WTC11 (cell line): ENCODE measurements around a stretch of chr1.

- PRO-cap, result no peak
Observed at GRCh38 chr1:230113815-230114657, 47.0 kb downstream of the GALNT2 start.

- PRO-cap, result no peak
Observed at GRCh38 chr1:230122698-230123790, 56.0 kb downstream of the GALNT2 start.

GRCh38 chr1:230144024-230144502 lies 77.0 kb downstream of the GALNT2 start:
- PRO-cap, result no peak

- PRO-cap, result no peak
Observed at GRCh38 chr1:230702662-230703589, 11.0 kb downstream of the AGT start.

GRCh38 chr1:230727041-230727639 lies 13.2 kb upstream of the AGT start:
- PRO-cap, result no peak

GRCh38 chr1:230849329-230850282 lies 18.7 kb downstream of the C1orf198 start:
- PRO-cap, result no peak

DNA sequence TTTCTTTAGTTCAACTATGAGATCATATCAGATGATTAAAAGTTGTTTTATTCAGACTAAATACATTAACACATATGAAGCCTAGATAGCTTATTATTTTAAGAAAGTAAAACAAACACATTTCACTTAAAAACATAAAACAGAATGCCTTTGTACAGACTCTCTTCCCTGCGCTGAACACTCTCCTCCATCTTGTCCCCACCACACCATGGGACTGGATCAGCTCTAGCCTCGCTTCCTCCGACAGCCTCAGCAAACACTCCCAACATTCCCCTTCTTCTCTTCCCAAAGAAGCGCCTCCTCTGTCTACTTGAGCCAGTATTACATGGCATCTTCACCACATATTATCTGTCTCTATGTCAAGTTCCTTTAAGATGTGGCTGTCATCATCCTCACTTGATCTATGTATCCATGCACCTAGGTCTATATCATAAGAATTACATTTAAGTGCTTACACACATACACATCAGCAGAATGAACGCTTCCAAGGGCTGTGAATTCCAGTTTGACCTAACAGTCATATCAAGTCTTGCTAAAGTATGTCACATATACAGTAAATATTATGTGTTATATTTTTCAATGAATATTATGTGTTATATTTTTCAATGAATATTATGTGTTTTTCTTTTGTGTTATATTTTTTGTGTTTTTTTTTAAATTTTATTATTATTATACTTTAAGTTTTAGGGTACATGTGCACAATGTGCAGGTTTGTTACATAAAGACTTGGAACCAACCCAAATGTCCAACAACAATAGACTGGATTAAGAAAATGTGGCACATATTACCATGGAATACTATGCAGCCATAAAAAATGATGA lies 35.9 kb downstream of the TTC13 start:
- PRO-cap, result no peak

- PRO-cap, result no peak
Observed at GRCh38 chr1:231040904-231041543, 970 bp upstream of the FAM89A start.

- PRO-cap, result no peak
Observed at GRCh38 chr1:231053452-231054231, 13.6 kb upstream of the FAM89A start.

DNA sequence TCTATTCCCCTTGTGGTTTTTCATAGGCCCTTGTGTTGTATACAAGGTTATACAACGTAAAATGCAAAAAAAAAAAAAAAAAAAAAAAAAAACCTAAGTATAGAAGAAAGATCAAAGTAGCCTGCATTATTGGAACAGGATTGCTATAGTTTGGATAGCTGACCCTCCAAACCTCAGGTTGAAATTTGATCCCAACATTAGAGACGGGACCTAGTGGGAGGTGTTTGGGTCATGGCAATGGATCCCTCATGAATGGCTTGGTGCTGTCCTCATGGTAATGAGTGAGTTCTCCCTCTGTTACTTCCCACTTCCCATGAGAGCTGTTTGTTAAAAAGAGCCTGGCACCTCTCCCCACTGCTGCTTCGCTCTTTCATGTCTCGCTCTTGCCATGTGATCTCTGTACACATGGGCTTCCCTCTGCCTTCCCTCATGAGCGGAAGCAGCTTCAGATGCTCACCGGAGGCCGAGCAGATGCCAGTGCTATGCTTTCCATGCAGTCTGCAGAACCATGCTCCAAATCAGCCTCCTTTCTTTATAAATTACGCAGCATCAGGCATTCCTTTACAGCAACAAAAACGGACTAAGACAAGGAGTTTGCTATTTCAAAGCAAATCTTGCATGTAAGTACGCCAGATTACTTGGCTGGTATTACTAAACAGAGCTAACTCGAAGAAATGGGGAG lies 14.9 kb downstream of the C1orf131 start:
- PRO-cap, result no peak

GRCh38 chr1:231272045-231272578 lies 31.1 kb downstream of the GNPAT start:
- PRO-cap, result no peak

GRCh38 chr1:231339462-231340010 lies 1.4 kb downstream of the SPRTN start:
- PRO-cap, result no peak

DNA sequence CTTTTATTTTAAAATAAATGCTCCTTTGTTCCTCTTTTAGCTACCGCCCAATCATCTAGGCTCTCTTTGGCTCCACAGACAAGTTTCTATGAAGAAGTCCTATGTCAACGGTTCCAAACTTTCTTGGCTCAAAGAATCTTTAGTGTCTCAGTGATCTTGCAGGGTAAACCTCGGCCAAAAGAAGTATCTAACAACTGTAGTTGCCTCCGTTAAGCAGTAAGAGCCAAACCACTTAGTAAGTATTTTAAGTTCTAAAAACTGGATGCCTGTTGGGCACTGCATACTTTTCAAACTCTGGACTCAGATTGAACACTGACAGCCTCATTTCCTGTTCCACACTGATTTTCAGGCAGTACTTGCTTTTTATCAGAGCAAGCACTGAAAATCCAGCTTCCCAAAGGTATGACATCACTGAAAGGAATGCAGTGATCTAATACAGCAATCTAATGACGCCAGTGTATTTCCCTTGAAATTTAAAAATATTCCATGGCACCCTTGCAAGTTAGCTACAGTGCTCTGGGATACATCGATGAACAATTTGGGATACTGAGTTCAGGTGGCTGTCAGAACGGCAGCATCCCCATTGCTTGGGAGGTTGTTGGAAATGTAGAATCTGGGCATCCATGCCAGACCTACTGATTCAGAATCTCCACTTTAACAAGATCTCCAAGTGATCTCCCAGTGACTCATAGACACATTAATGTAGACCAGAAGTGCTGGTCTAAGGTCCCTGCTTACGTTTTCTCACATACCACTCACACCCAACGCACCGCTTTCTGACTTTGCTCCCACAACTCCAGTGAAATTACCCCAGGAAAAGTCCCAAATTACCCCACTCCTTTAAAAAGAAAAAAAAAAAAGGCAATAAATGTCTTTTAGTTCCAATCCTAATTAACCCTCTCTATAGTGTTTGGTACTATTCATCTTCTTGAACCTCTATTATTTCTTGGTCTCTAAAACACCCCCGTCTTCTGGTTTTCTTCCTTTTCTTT lies 26.6 kb downstream of the EGLN1 start:
- PRO-cap, result no peak

DNA sequence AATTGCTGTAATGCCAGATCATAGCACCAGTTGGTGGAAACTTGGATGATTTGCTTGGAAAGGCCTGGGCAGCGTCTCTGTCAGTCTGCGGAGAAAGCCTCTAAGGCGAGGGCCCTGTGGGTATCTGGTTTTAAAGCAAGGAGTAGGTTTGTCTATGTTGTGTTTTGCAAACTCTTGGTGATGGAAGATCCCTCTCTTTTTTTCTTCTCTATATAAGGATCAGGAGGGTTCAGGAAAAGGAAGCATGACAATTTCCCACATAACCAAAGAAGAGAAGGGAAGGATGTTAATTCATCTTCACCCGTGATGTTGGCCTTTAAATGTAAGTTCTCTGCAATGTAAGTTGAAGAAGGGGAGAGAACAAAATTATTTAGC lies 556 bp downstream of the TSNAX start:
- PRO-cap, result no peak

GRCh38 chr1:231818183-231818631 lies 191.6 kb downstream of the DISC1 start:
- PRO-cap, result no peak

GRCh38 chr1:231919439-231919638 lies 292.7 kb downstream of the DISC1 start:
- PRO-cap, result no peak

DNA sequence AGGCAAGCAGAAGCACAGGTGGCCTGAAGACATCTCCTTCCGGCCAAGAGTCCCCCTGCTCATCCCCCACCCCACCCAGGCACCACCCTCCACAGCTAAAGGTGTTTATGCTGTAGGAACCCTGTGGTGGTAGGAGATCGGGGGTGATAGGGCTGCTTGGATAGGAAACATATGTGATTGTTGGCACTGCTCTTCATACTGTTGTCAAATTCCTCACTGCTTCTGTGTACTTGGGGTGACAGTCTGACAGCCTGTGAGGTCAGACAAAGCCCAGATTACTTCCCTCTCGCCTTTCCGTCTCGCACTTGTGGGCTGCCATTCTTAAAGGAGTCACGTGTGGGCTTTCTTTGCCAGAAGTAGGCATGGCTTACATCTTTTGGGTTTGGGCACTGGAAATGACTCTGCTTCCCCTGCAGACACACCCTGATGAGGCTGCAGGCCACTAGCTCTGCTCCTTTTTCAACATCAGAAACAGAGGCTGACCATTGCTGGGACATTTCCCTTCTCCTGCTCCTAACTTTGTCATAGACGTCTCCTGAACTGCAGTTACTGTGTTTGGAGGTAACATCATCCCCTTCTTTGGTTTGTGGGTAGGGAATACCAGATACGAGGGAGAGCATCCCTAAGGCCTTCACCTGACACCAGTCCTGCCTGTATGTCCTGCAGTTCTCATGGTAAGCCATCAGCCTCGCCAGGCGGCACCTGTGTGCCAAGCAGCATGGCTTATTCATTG lies 363.9 kb downstream of the DISC1 start:
- PRO-cap, result no peak

- PRO-cap, result no peak
Observed at GRCh38 chr1:232260831-232261740, 368.8 kb downstream of the SIPA1L2 start.

DNA sequence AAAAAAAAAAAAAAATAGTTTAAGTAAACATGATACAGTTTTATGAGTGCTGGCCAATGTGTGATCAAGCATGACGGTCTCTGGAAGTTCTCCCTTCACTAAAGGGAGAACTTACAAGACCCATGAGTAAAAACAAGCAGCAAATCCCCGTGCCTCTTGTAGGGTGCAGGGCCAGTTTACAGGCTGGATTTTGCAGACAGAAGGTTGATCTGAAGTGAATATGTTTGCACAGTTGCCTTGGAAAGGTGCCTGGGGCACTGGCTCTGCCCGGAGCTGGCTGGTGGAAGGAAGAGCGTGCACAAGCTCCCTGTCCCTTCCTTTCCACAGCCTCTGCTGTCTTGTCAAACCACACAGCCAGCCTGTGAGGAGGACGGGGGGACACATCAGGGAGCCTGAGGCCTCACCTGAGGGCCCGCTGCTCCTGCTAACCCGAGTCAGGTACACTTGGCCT lies 251.7 kb downstream of the SIPA1L2 start:
- PRO-cap, result no peak

GRCh38 chr1:232378652-232379401 lies 251.1 kb downstream of the SIPA1L2 start:
- PRO-cap, result no peak